Temporal lobe (tissue), 2 donors: ENCODE measurements around the genes SGMS1 and PRKG1.

- RAMPAGE, long total RNA, result no peak
These were observed 69.3 kb upstream of the LRRC18 start for GRCh38 chr10:49008653-49009615.

- RAMPAGE, long total RNA, result no peak
These were observed 21.5 kb upstream of the FAM170B start for GRCh38 chr10:49155081-49155962.

GRCh38 chr10:49300436-49300944, 1.5 kb downstream of the C10orf71 start:
- RAMPAGE, long total RNA, result no peak

DNA sequence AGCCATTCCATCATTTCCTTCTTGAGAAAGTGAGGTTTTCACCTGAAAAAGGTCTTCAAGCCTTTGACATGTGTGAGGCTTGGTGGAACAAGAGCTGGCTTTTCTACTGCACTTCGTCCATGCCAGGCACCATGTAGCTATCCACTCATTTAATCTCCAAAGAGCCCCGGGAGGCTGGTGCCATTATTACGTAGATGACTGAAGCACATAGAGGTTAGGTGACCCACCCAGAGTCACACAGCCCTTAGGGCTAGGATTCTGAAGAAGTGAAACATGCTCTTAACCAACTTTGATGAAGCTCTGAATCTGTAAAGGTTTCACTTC, 33.5 kb downstream of the DRGX start:
- RAMPAGE, long total RNA, result no peak

GRCh38 chr10:49398358-49398749, 2.5 kb upstream of the DRGX start:
- RAMPAGE, long total RNA, result no peak

DNA sequence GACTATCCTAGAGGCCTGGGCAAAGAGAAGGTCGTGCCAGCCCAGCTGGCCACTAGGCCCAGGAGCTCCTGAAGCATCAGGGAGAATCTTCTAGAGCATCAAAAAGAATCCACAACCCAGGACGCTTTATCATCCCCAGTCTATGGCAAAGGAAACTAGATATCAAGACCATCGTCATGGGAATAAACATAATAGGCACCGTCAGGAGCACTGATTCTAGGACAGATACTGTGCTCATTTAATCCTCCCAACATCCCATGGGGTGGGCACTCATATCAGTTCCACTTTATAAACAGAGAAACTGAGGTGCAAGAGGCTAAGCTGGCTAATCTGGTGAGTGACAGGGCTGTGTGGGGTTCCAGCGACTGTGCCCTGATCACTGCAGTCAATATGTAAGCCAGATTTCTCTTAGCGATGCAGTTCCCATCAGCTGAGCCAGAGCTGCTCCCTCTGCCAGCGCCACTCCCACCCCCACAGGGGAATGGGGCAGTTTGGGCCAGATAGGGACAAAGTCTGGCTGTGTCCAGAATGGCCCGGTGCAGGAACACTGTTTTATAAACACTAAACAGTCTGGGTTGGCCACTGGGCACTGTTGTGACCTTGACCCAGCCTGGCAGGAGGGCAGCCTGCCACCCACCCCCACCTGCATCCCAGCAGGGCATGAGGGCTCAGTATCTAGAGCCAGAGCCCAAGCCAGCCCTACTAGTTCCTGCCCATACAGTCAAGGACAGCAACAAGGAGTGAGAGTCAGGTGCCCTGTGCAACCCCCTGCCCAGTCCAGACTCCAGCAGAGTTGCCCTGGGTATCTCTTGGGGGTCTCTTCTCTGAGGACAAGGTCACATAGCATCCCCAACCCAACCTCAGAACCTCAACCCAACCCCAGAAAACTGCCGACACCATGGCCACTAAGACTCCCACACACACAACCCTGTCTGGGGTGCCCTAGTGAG, 1.4 kb downstream of the OGDHL start:
- RAMPAGE, long total RNA, result no peak

DNA sequence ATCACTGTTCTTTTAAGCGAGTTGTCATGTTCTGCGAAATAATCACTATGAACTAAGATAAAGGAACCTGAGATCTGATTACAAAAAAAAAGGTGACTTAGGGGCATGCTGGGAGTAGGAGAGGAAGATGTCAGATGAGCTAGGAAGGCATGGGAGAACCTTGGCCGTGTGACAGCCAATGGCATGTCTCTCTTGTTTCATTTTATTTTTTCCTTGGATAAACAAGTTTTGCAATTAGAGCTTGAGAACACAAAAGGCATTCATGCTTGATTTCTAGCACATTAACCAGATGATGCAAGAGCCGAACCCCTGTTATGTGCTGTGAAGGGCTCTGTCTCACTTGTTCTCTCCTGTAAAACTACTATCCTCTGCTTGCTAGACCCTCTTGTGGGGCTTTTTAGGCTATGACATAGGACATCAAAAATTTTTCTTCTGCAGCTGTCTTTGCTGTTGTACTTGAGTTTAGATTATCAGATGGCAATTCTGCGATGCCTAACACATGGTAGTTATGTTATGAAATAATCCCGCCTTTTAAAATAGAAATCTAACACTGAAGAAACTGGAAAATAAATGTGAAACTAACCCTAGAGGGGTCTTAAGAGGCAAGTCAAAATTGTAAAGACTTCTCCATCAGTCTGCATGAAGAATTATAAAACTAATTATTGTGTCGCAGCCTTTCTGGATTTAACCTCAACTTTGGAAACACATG, 134.4 kb upstream of the ASAH2 start:
- RAMPAGE, long total RNA, result no peak

- RAMPAGE, long total RNA, result no peak
These were observed 165.1 kb upstream of the ASAH2 start for GRCh38 chr10:50416413-50416805.

DNA sequence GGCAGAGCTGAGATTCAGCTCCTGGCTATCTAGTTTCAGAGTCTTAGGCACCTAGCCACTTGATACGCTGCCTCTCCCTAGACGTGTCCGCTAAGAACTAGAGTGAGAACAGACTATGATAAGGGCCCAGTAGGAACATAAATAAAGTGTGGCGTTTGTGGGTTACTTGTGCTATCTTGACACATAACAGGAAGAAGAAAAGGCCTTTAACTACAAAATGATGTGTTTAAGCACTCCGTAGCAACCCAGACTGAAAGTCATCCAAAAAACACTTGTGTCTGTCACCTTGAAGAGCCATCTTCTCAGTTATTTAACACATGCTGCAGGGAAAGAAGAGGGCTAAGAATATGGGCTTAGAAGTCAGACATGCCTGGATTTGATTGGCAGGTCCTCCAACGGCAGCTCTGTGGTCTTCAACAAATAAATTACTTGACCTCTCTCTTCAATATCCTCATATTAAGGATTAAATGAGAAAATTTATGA, 96.2 kb downstream of the SGMS1 start:
- RAMPAGE, long total RNA, result no peak

- RAMPAGE, long total RNA, result no peak
These were observed at the start of gene SGMS1 for GRCh38 chr10:50623675-50624390. SGMS1 (minus strand) TSS chr10:50623956.

DNA sequence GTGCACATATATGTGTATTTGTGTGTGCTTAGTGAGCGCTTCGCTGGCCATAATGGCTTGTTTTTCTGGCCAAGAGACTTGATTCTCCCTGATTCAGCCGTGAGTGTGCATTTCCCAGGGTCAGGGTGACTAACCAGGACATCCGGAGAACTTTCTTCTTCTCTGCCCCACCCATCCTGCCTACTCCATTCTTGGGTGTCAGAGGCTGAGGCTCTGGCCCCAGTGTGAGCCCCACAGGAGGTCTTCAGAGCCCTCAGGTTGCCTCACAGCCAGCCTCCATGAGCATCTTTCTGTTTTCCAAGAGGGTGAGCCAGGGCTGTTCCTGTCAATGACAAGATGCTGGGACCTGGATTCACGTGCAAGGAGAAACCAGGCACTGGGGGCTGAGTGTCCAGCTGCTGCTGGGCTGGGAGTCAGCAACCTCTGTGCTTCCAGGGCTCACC, 37.8 kb upstream of the ASAH2B start:
- RAMPAGE, long total RNA, result no peak

GRCh38 chr10:50819874-50820239, 65.6 kb downstream of the A1CF start:
- RAMPAGE, long total RNA, result no peak

DNA sequence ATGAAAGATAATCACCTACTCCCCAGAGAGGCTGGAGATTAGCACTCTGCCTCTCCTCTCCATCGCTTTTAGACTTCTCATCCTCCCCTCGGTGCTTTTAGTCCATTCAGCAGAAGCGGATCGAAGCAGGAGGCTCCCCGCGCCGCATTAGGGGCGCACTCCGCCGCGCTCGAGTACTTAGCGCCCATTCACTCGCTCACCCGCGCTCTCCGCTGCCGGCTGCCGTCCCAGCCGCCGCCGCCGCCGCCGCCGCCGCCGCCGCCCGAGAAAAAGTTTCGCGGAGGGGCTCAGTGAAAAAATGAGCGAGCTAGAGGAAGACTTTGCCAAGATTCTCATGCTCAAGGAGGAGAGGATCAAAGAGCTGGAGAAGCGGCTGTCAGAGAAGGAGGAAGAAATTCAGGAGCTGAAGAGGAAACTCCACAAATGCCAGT, 83.2 kb upstream of the PRKG1 start:
- RAMPAGE, long total RNA, result no peak

- RAMPAGE, long total RNA, result no peak
These were observed 81.0 kb upstream of the PRKG1 start for GRCh38 chr10:50993261-50993785.

DNA sequence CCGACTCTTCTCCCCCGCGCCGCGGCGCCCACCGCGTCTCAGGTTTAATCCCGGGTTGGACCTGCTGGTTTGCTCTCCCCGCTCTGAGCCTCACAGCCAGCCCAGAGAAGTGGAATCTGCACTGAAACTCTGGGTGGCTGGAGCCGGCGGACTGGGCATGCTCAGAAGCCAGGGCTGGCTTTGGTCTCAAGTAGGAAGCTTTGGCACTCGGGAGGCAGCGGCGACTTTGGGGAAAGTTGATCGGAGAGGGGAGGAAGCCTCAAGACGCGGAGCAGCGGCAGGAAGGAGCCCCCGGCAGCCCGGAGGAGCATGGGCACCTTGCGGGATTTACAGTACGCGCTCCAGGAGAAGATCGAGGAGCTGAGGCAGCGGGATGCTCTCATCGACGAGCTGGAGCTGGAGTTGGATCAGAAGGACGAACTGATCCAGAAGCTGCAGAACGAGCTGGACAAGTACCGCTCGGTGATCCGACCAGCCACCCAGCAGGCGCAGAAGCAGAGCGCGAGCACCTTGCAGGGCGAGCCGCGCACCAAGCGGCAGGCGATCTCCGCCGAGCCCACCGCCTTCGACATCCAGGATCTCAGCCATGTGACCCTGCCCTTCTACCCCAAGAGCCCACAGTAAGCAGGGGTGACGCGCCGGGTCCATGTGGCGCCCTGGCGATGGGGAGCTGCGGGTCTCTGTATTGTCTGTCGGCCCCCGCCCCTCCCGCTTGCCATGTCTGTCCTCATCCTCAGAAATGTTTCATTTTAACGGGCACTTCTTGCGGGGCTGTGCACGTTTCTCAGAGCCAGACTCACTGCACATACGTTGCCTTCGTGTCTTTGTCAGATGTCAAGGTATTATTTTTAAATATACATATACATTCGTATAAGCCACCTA, at the start of gene PRKG1:
PRKG1 (plus strand) TSS at position 206 of the 882 bp plus-strand sequence.
- RAMPAGE, long total RNA, result no peak

GRCh38 chr10:51662429-51663285, 36.7 kb downstream of the CSTF2T start:
- RAMPAGE, long total RNA, result no peak

DNA sequence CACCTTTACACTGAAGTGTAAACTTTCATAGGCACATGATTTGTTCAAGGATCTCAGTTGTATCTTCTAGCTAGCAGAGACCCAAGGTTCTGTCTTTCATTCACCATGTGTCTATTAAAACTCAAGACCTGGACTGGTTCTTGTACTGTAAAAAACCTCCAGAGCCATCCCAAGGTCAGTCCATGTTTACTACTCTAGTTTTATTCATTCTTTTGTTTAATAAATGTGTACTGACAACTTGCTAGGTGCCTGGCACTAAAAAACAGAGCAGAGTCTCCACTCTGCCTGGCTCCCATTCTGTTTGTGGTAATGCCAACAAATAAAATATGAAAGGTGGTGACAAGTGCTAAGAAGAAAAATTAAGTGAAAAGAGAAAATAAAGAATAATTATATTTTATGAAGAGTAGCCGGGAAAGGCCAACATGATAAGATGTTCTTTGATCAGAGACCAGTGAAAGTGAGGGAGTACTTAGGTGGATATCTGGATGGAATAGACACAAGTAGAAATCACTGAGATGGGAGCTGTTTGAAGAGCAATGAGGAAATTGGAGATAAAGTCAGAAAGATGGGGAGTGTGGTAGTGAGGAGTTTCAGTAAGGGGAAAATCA, 26.4 kb downstream of the CSTF2T start:
- RAMPAGE, long total RNA, result no peak

GRCh38 chr10:52233184-52233485, 80.9 kb upstream of the DKK1 start:
- RAMPAGE, long total RNA, result no peak

GRCh38 chr10:55899480-55900467, 461.3 kb downstream of the ZWINT start:
- RAMPAGE, long total RNA, result no peak

GRCh38 chr10:57692330-57692700, 575.4 kb downstream of the IPMK start:
- RAMPAGE, long total RNA, result no peak